Measurements from ENCODE around the genes OLAH and RPP38.

GRCh38 chr10:14749043-14749780, 25.5 kb downstream of the FAM107B start:
- PRO-cap, result no peak

- PRO-cap, result no peak
These were observed 867 bp downstream of the CDNF start for GRCh38 chr10:14836919-14837420.

- PRO-cap, result no peak
These were observed 574 bp downstream of the SUV39H2 start for GRCh38 chr10:14878950-14879930.

DNA sequence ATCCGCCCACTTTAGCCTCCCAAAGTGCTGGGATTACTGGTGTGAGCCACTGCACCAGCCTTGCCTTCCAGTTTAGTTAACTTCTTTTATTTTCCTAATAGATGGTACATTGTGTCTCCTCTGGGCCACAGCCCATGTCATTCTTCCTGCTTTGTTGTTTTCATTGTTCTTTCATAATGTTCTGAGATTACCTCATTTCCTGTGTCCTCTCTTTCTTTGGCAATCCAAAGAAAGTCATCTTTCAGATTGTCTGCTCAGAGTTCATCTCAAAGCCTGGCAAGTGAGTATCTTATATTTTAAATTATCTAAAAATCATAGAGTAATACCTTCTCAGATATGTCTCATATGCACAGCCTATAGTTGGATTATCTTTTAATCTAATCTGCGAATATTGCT, at the start of gene OLAH:
TSS of gene OLAH (plus strand) at position 237 of the 396 bp plus-strand sequence.
- PRO-cap, result no peak

DNA sequence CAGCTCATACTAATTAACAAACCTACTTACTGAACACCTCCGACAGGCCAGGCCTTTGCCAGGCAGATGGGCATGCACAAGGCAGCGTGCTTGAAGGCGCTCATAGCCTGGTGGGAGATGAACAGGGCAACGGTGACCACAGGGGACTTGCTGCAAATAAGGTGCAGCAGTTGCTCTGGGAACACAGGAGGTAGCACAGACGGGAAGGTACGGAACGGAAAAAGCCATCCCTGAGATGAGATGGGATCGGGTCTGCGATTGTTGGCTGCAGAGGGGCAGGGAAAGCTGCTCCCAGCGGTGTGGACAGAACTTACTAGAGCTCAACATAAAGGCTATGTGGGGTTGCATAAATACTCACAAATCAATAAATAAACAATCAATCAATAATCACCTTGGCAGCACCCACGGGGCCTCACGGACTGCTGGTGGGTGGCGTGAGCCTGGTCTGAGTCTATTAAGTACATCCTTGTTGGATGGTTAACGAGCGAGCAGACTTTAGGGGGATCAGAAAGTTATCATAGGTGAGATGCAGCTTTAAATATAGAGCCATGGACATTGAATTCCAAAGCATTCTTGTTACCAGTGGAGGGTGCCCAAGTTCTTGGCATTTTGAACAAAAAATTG, 4.6 kb downstream of the ACBD7 start:
- PRO-cap, result no peak

GRCh38 chr10:15096793-15097820, at the start of gene RPP38:
RPP38 (plus strand) TSS chr10:15097355.
- PRO-cap, result bidirectional peak, plus-strand start at chr10:15097343, minus-strand start at chr10:15097322

GRCh38 chr10:15167354-15168110, 961 bp downstream of the NMT2 start:
- PRO-cap, result unidirectional peak, plus-strand start at chr10:15167961

DNA sequence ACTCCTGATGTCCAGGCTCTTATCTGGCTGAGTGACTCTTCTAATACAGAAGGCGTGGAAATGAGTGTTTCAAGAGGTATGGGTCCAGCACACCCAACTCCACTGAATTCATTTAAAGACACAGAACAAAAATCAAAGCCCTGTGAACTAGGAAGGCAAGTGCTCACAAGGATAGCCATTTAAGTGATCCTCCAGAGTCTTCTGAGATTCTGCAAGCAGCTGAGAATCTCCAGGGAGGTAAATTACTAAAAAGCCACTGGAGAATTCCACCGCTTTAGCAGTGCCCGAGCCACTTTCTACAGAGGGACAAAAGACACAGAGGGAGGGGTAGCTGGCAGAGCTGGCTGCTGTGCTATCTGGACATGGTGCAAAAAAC, 24.5 kb downstream of the FAM171A1 start:
- PRO-cap, result no peak

GRCh38 chr10:15374146-15374746, 3.2 kb upstream of the FAM171A1 start:
- PRO-cap, result no peak

DNA sequence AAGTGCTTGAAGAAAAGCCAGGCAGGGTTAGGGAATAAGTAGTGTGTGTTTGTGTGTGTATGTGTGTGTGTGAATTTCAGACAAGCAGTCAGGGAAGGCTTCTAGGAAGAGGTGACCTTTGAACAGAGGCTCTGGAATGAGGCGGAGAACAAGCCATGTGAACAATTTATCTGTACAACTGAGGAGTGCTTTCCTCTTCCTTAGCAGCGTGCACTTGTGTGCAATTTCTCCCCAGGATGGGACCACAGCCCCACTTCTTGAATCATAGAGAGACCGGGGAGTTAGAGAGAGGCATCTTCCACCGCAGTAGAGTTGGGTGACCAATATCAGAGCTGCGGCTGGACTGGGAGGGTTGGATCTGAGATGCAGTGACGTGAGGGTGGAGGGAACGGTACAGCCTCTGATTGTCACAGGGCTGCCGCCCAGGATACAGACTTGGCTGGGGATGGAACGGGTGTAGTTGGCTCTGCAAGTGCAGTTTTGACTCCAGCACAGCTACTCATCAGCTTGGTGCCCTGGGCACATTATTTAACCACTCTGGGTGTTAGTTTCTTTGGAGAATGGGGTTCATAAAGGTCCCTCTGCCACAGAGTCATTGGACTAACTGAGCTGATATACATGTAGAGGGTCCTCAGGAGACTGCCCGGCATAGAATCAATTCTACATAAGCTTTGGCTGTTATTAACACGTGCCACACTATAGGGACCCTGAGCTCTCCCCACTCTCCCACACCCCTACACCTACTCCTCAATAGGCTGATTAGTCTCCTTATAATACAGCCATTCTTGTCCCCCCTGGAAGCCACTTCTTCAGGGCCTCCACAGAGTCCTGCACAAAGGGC, 69.4 kb upstream of the FAM171A1 start:
- PRO-cap, result no peak

DNA sequence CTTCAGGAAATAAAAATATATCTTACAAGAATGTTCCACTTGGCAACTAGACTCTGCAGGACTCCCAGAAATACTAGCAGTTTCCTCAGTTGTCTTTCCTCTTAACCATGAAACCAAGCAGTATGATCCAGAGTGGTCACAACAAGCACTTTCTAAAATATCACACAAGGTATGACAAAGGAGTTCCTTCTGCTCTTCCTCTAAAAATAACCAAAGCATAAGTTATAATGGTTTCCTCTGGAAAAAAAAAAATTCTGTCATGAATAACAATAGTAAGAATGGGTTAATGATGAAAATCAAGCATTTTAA, 19.0 kb downstream of the MINDY3 start:
- PRO-cap, result no peak

DNA sequence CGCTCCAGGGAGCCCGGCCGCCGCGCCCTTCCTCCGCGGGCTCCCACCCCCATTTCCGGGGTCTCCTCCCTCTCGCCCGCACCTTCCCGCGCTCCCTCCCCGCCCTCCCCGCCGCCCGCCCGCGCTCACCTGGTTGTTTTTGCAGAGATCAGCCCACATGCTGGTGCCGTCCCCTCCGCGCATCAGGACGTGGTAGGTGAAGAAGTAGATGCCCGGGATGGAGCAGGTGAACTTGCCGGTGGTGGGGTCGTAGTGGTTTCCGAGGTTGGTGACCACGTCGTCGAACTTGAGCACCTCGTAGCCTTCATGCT, 1.4 kb downstream of the C1QL3 start:
- PRO-cap, result no peak

DNA sequence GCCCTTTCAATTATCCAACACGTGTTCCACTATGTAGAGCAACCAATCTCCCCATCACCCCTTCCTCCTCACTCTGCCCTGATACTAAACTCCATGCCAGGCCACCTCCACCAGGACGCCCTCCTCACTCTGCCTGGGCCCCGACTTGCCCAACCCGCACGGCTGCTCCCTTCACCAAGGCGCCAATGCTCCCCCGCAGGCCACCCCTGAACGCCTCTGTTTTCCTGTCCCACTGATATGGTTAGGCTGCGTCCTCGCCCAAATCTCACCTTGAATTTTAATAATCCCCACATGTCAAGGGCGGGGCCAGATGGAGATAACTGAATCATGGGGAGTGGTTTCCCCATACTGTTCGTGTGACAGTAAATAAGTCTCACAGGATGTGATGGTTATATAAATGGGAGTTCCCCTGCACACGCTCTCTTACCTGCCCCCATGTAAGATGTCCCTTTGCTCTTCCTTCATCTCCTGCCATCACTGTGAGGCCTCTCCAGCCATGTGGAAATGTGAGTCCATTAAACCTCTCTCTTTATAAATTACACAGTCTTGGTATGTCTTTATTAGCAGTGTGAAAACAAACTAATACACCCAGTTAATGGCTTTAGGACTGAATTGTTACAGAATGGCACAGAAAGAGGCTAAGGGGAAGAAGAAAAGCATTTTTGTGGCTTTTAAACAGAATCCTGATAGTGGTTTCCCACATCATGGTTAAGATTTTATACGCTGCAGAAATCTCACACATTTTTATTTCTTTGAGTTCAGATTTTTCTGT, 29.8 kb downstream of the RSU1 start:
- PRO-cap, result no peak

DNA sequence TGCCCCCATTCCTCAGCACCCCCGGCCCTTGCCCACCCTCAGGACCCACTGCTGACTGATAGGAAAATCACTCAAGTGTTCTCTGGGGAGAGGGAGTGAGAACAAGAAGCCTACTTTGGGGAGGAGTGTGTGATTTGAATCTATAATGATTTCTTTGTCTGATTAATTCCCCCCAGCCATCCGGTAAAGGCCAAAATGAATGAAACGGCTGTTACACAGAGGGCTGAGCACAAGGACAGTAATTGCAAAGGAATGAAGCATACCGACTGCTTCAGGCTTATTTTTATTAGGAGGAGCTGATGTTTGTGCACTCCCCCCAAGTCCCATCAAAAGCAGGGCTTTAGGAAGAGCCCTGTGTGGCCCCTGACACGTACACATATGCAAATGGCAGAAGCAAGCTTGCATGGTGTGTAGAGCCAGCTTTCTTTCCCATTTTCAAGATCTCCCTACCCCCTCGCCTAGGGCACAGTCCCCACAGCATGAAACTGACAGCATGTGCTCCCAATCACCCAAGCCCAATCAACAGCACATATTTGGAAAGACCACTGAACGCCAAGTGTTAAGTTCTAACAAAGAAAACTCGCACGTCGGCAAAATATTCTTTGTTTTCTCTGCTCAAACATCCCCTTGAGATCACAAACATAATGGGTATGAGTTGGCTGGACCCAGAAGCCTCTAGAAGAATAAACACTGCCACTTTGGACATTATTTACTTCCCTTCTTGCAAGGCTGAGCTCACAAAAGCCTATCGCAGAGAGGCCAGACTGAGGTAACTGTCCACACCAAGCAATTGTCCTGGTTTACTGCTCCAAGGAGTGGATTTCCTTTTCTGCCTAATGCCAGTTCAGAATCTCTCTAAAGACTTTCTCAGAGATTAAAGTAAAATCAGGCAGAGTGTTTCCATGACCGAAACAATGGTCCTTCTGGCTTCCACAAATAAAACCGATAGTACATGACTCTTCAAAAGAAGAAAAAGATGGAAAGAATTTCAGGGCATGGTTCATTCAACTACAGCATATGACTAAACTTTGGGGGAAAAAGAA, 143.0 kb downstream of the CUBN start:
- PRO-cap, result no peak

GRCh38 chr10:17003741-17004504, 125.7 kb downstream of the CUBN start:
- PRO-cap, result no peak

GRCh38 chr10:17023256-17023771, 106.3 kb downstream of the CUBN start:
- PRO-cap, result no peak

DNA sequence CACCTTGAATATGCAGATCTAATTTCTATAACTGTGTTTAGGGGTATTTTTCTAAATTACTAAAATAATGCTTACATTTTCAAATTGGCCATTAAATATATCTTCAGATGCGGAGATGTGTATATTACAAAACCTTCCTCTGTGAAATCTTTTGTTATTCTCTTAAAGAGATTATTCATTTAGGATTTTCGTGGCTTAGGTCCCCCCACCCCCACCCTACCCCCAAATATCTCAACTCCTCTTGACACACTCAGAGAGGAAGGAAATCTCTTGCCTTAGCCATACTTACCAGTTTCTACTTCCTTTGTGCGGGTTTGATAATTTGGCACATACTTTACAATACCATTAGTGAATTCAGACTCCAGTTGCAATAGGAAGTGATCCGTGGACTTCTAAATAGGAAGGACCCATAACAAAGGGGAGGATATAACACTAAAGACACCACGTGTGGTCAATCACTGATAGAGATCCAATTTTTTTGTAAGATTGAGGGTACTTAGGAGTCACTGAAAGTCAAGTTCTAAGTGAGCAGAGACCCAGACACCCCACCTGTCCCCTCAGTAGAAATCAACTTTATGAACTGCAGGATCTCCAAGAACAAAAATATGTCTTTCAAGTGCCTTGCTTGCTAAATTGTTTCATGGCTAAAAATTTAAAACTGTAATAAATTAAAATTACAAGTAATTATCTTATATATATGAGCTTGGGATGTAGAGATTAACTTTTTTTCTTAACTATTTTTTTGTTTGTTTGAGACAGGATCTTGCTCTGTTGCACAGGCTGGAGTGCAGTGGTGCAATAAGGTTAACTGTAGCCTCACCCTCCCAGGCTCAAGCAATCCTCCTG, 105.6 kb downstream of the CUBN start:
- PRO-cap, result no peak

DNA sequence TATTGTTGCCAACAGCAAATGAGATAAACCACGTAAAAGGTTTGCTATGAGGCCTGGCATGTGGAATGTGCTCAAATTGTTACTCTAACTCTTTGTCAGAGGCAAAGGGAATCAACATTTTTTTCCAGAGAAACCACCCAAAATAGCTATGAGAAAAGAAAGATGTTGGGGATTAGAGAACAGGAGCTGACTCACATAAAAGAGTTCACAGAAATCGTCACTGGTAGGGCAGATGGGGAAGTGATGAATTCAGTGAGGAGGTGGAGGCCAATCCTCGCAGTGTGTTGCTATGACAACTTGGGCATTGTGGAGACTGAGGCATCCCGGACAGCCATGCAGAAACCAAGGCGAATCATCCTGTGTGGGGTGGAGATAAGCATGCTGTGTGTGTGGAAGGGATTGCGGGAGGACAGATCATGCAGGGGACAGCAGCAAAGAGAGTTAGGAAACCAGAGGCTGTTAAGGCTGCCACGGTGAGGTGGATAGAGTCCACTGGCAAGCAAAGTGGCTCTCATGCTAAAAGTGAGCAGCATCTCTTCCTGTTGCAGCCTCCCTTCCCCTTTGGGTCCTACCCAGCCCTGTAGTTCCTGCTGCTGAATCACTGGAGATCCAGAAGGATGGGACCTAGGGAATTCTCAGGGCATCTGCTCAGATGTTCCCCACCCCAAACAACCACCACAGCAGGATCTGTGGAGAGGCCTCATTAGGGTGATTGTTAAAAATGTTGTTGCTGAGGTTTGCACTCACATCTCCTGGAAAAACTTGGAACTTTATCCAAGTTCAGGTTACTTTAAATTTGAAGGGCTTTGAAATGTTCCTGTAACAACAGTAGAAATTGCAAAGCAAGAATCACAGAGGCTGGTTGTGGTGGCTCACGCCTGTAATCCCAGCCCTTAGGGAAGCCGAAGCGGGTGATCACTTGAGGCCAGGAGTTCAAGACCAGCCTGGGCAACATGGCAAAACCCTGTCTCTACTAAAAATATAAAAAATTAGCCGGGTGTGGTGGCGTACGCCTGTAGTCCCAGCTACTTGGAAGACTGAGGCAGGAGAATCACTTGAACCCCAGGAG, 103.8 kb downstream of the CUBN start:
- PRO-cap, result no peak

DNA sequence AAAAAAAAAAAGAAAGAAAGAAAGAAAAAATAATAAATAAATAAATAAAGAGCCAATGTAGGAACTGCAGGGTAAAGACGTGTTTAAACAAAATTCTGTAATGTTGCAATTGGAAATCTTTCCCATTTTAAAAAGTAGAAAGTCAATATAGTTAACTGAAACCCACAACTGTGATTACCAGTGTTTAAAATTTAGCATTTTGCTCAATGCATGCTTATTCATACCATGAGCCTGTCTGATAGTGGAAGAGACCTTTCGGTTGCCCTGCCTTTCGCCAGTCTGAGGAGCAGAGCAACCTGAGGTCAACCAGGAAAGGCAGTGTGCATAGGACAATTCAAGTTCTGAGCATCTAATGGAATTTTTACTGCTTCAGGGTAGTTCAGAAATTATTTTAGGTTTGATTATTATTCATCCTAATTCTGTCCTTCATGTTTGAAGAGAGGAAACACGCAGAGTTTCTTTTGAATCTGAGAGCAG, 100.9 kb downstream of the CUBN start:
- PRO-cap, result no peak

- PRO-cap, result no peak
These were observed 66.6 kb downstream of the CUBN start for GRCh38 chr10:17062925-17063498.

Data from LUHMES (cell line).